GM12878 (cell line): ENCODE data around the genes ZNG1A and DMRT3.

- RAMPAGE, long total RNA: no peak
- RRBS, 2 experiments: no CpG with 5 or more reads among the region's 7 CpGs
CAGE:
- cytosol, long polyA minus RNA: no peak
- cytosol, long polyA plus RNA: no peak
- long polyA plus RNA: no peak
- nucleolus, long total RNA: no peak
- nucleus, long polyA plus RNA: no peak
- nucleus, long total RNA: no peak
These were observed 33.6 kb upstream of the WASHC1 start for GRCh38 chr9:62871-63276.

DNA sequence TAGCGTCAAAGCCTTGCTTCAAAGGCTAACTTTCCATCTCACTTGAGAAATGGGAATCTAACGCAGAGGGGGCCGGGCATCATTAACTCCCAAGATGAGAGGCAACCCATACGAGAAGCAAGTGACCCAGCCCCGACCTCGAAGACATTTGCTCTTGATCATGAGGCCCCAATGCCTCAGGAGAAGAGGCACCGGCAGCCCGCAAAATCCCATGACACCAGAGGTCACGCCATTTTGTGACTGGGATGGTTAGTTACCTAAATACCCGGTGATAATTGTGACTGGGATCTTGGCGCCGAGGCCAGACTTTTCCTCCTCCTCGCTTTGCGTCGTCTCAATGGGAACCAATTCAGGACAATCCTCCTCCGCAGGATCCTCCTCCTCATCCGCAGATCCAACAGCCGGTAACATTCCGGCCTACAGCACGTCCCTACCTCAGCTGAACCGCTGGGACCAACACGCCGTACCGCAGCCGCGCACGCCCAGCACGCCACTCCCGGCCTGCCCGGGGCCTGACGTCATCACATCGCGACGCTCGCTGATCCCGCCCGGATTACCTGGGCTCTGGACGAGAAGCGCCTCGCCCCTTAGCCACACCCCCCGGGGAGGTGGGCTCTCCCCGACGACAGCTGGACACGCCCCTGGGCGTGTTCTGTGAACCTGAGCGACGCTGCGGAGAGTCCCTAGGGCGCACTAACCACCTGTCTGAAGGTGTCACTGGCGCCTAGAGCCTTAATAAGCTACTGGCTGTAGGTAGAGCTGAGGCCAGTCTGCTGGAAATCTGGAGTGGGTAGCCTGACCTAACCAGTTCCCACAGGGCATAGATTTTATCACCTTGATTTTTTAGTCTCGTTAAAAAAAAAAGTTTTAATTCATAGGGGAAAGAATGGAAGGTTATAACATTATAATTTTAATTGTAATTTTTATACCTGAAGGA, at the start of gene ZNG1A:
TSS of gene ZNG1A (minus strand) at position 498 of the 937 bp plus-strand sequence.
- RAMPAGE, long total RNA: start-site peak on the minus strand centred at position 479 of the sequence, 84 bp wide, 774 and 1,017 reads in 2 replicates
- RRBS, 2 experiments: no CpG with 5 or more reads among the region's 51 CpGs
CAGE:
- cytosol, long polyA minus RNA: no peak
- cytosol, long polyA plus RNA: no peak
- long polyA plus RNA: no peak
- nucleolus, long total RNA: no peak
- nucleus, long polyA plus RNA: no peak
- nucleus, long total RNA: no peak

GRCh38 chr9:215512-215671, 727 bp downstream of the DOCK8 start:
- RAMPAGE, long total RNA: no peak
- RRBS, 2 experiments: no CpG with 5 or more reads among the region's 2 CpGs
CAGE:
- cytosol, long polyA minus RNA: no peak
- cytosol, long polyA plus RNA: no peak
- long polyA plus RNA: no peak
- nucleolus, long total RNA: no peak
- nucleus, long polyA plus RNA: no peak
- nucleus, long total RNA: no peak

- RAMPAGE, long total RNA: no peak
- RRBS, 2 experiments: no CpG with 5 or more reads among the region's 9 CpGs
CAGE:
- cytosol, long polyA minus RNA: no peak
- cytosol, long polyA plus RNA: no peak
- long polyA plus RNA: no peak
- nucleolus, long total RNA: no peak
- nucleus, long polyA plus RNA: no peak
- nucleus, long total RNA: no peak
These were observed 48.2 kb upstream of the KANK1 start for GRCh38 chr9:456210-456839.

DNA sequence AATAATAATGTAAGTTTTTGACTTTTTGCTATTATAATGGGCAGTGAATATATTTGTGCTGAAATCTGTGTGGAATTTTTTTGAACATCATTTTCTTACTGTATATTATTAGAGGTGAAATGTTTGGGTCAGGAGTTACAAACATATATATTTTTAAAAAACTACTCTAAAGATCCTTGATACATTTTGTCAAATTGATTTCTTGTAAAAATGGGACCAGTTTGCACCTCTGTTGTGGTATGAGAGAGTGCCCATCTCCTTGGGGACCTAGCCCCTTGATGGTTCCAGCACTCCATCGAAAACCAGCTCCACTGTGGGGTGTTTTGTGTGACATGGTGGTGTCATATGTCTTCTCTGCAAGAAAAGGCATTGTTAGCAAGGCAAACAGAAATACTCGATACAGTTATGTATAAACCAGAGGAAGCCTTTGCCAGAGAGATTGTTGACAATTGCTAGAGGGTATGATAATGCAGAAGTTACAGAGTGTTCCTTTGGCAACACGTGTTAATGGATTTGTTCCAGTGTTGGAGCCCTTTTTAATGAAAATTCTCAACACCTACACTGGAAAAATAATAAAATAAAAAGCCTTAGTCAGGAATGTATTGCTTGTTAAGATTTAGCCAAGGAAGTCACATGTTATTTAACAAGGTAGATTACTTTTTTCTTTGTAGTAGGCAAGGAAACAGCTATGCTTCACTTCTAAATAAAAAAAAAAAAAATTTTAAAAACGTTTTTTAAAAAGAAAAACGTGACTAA, 66.5 kb downstream of the KANK1 start:
- RAMPAGE, long total RNA: no peak
- RRBS, 2 experiments: no CpG with 5 or more reads among the region's 5 CpGs
CAGE:
- cytosol, long polyA minus RNA: no peak
- cytosol, long polyA plus RNA: no peak
- long polyA plus RNA: no peak
- nucleolus, long total RNA: no peak
- nucleus, long polyA plus RNA: no peak
- nucleus, long total RNA: no peak

DNA sequence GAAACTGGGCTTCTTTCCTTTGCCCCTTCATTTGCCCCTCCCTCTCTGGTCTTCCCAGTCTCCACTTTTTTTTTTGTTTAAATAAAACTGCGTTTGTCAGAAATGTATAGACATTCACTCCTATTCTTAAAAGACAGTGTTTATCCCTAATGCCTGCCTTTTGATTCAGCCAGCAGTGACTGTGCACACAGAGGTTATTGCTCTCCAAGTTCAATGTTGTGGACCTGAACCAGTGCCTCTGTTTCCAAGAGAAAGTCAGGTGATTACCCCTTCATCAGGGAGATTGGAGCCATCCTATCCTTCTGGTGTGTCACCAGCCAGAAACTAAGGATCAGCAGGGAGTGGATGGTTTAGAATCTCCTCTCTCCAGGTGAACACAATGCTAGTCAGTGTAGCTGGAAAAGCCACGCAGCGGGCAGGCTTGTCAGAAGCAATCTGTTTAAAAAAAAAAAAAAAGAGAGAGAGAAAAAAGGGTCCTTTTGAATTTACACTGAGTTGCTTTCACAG, 167.5 kb upstream of the DMRT1 start:
- RAMPAGE, long total RNA: no peak
- RRBS, 2 experiments: no CpG with 5 or more reads among the region's 3 CpGs
CAGE:
- cytosol, long polyA minus RNA: no peak
- cytosol, long polyA plus RNA: no peak
- long polyA plus RNA: no peak
- nucleolus, long total RNA: no peak
- nucleus, long polyA plus RNA: no peak
- nucleus, long total RNA: no peak

- RAMPAGE, long total RNA: no peak
- RRBS, 2 experiments: no CpG with 5 or more reads among the region's 1 CpG
CAGE:
- cytosol, long polyA minus RNA: no peak
- cytosol, long polyA plus RNA: no peak
- long polyA plus RNA: no peak
- nucleolus, long total RNA: no peak
- nucleus, long polyA plus RNA: no peak
- nucleus, long total RNA: no peak
These were observed 147.5 kb upstream of the DMRT1 start for GRCh38 chr9:693956-694413.

DNA sequence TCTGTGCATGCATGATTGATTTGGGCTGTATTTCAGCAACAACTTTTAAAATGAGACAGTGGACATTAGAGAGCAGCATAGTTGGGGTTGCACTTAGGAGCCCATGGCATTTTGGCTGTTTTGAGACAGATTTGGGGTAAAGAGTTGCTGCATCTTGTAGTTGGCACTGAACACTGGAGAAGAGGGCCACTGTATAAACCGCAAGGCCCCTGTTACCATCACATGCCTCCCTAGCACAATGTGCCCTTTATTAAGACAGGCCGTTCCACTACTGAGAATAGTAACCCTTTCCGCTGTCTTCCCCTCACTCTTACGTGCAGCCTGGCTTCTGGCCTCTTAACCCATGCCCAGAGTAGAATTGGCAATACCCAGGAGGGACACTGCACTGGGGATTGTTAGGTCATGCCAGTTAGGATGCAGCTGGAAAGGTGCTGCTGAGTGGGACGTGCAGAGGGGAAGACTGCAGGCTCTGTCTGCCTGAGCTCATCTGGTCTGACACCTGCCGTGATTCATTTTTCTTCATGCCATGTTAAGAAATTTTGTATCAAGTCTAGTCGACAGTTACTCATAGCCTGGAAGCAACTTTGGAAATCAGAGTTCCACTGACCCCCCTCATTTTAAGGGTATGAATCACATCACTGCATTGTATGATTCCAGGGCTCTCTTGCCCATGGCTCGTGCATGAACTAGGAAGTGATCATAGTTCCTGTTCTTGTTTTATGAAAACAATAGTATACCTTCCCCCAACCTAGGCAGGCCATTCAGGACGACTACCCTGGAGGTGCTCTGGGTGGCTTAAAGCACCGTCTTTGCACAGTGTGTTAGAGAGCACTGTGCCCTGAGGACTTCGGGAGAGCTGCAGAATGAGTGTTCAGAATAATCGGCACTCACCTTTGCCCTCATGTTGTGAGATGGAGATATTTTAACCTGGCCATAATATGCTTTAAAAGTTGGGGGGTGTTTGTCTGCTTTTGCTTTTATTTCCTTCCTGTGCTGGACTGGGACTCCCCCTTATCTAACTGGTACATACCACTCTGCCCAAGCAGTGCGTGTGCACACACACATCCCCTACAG, 146.7 kb upstream of the DMRT1 start:
- RAMPAGE, long total RNA: no peak
- RRBS, 2 experiments: no CpG with 5 or more reads among the region's 13 CpGs
CAGE:
- cytosol, long polyA minus RNA: no peak
- cytosol, long polyA plus RNA: no peak
- long polyA plus RNA: no peak
- nucleolus, long total RNA: no peak
- nucleus, long polyA plus RNA: no peak
- nucleus, long total RNA: no peak

- RAMPAGE, long total RNA: no peak
- RRBS, 2 experiments: no CpG with 5 or more reads among the region's 7 CpGs
CAGE:
- cytosol, long polyA minus RNA: no peak
- cytosol, long polyA plus RNA: no peak
- long polyA plus RNA: no peak
- nucleolus, long total RNA: no peak
- nucleus, long polyA plus RNA: no peak
- nucleus, long total RNA: no peak
These were observed 23.3 kb upstream of the DMRT1 start for GRCh38 chr9:818071-818687.

DNA sequence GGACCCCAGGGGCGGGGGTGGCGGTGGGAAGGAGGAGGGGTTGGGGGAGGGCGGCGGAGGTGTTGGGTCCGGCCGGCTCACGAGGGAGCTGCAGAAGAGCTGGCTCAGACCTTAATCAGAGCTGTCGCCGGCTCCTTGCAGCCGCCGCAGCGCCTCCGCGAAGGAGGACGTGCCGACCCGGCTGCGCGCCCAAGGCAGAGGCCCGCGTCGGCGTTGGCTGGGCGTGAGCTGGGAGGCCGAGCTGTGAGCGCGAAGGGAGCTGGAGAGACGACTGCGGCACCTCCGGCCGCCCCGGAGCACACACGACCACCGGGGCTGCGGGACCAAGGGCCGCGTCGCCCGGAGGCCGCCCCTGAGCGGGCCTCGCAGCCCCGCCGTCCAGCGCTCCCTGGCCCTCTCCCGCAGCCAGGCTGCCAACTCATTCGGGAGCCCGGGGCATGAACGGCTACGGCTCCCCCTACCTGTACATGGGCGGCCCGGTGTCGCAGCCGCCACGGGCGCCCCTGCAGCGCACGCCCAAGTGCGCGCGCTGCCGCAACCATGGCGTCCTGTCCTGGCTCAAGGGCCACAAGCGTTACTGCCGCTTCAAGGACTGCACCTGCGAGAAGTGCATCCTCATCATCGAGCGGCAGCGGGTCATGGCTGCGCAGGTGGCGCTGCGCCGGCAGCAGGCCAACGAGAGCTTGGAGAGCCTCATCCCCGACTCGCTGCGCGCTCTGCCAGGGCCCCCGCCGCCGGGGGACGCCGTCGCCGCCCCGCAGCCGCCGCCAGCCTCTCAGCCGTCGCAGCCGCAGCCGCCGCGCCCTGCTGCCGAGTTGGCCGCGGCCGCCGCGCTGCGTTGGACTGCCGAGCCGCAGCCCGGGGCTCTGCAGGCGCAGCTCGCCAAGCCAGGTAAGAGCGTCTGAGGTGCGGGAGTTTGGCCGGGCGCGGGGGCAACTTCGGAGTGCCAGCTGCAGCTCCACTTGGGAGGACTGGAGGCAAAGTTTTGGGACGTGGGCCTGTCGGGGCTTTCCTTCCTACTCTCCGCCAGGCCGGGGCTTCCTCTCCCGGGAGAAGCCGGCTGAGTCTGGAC, at the start of gene DMRT3:
TSS of gene DMRT3 (plus strand) at position 91 of the 1,072 bp plus-strand sequence.
- RAMPAGE, long total RNA: no peak
- RRBS, 2 experiments: 9 to 25% methylated on average over 38 to 52 of the region's 118 CpGs
CAGE:
- cytosol, long polyA minus RNA: no peak
- cytosol, long polyA plus RNA: no peak
- long polyA plus RNA: no peak
- nucleolus, long total RNA: no peak
- nucleus, long polyA plus RNA: no peak
- nucleus, long total RNA: no peak

DNA sequence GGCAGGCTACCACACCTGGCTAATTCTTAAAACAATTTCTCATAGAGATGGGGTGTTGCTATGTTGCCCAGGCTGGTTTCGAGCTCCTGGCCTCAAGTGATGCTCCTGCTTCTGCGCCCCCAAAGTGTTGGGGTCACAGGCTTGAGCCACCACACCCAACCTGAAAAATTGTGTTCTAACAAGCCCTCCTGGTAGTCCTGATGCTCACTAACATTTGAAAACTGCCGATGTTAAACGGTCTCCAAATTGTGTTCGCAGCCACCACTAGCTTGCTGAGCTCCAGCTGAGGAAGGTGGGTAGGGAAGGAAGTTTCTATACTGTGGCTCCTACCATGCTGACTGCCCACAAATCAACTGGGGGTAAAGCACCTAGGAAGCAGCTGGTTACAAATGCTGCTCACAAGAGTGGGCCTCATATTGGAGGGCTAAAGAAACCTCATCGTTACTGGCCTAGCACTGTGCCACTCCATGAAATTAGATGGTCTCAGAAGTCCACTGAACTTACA, 34.4 kb downstream of the DMRT3 start:
- RAMPAGE, long total RNA: no peak
- RRBS, 2 experiments: no CpG with 5 or more reads among the region's 6 CpGs
CAGE:
- cytosol, long polyA minus RNA: no peak
- cytosol, long polyA plus RNA: no peak
- long polyA plus RNA: no peak
- nucleolus, long total RNA: no peak
- nucleus, long polyA plus RNA: no peak
- nucleus, long total RNA: no peak

- RAMPAGE, long total RNA: no peak
- RRBS, 2 experiments: no CpG with 5 or more reads among the region's 6 CpGs
CAGE:
- cytosol, long polyA minus RNA: no peak
- cytosol, long polyA plus RNA: no peak
- long polyA plus RNA: no peak
- nucleolus, long total RNA: no peak
- nucleus, long polyA plus RNA: no peak
- nucleus, long total RNA: no peak
These were observed 21.5 kb downstream of the DMRT2 start for GRCh38 chr9:1071497-1072296.

- RAMPAGE, long total RNA: no peak
- RRBS, 2 experiments: no CpG with 5 or more reads among the region's 6 CpGs
CAGE:
- cytosol, long polyA minus RNA: no peak
- cytosol, long polyA plus RNA: no peak
- long polyA plus RNA: no peak
- nucleolus, long total RNA: no peak
- nucleus, long polyA plus RNA: no peak
- nucleus, long total RNA: no peak
These were observed 9.9 kb downstream of the SMARCA2 start for GRCh38 chr9:2024851-2025697.

DNA sequence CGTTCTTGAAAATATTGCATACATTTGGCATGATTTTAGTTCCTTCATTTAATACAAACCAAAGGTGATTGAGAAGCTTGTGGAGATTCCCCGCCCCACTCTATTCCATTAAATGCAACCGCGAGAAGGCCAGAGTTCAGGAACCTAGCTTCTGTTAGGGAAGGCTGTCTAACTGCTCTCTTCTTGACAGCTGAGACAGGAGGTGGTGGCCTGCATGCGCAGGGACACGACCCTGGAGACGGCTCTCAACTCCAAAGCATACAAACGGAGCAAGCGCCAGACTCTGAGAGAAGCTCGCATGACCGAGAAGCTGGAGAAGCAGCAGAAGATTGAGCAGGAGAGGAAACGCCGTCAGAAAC, 41.3 kb downstream of the SMARCA2 start:
- RAMPAGE, long total RNA: no peak
- RRBS, 2 experiments: no CpG with 5 or more reads among the region's 13 CpGs
CAGE:
- cytosol, long polyA minus RNA: no peak
- cytosol, long polyA plus RNA: no peak
- long polyA plus RNA: no peak
- nucleolus, long total RNA: no peak
- nucleus, long polyA plus RNA: no peak
- nucleus, long total RNA: no peak

GRCh38 chr9:2058240-2058455, 43.0 kb downstream of the SMARCA2 start:
- RAMPAGE, long total RNA: no peak
- RRBS, 2 experiments: no CpG with 5 or more reads among the region's 4 CpGs
CAGE:
- cytosol, long polyA minus RNA: no peak
- cytosol, long polyA plus RNA: no peak
- long polyA plus RNA: no peak
- nucleolus, long total RNA: start-site peak on the plus strand at chr9:2058316-2058332, 47 reads
- nucleus, long polyA plus RNA: no peak
- nucleus, long total RNA: no peak

- RAMPAGE, long total RNA: no peak
- RRBS, 2 experiments: no CpG with 5 or more reads among the region's 6 CpGs
CAGE:
- cytosol, long polyA minus RNA: no peak
- cytosol, long polyA plus RNA: no peak
- long polyA plus RNA: no peak
- nucleolus, long total RNA: no peak
- nucleus, long polyA plus RNA: no peak
- nucleus, long total RNA: no peak
These were observed 92.9 kb downstream of the SMARCA2 start for GRCh38 chr9:2107938-2108617.

GRCh38 chr9:2227430-2227890, 212.3 kb downstream of the SMARCA2 start:
- RAMPAGE, long total RNA: no peak
- RRBS, 2 experiments: no CpG with 5 or more reads among the region's 3 CpGs
CAGE:
- cytosol, long polyA minus RNA: no peak
- cytosol, long polyA plus RNA: no peak
- long polyA plus RNA: no peak
- nucleolus, long total RNA: no peak
- nucleus, long polyA plus RNA: no peak
- nucleus, long total RNA: no peak

GRCh38 chr9:2241851-2242668, 226.9 kb downstream of the SMARCA2 start:
- RAMPAGE, long total RNA: no peak
- RRBS, 2 experiments: under 1 to 3% methylated on average over 11 of the region's 35 CpGs
CAGE:
- cytosol, long polyA minus RNA: no peak
- cytosol, long polyA plus RNA: no peak
- long polyA plus RNA: no peak
- nucleolus, long total RNA: no peak
- nucleus, long polyA plus RNA: no peak
- nucleus, long total RNA: no peak

GRCh38 chr9:2242669-2243414, 227.7 kb downstream of the SMARCA2 start:
- RAMPAGE, long total RNA: no peak
- RRBS, 2 experiments: no CpG with 5 or more reads among the region's 15 CpGs
CAGE:
- cytosol, long polyA minus RNA: no peak
- cytosol, long polyA plus RNA: no peak
- long polyA plus RNA: no peak
- nucleolus, long total RNA: no peak
- nucleus, long polyA plus RNA: no peak
- nucleus, long total RNA: no peak

DNA sequence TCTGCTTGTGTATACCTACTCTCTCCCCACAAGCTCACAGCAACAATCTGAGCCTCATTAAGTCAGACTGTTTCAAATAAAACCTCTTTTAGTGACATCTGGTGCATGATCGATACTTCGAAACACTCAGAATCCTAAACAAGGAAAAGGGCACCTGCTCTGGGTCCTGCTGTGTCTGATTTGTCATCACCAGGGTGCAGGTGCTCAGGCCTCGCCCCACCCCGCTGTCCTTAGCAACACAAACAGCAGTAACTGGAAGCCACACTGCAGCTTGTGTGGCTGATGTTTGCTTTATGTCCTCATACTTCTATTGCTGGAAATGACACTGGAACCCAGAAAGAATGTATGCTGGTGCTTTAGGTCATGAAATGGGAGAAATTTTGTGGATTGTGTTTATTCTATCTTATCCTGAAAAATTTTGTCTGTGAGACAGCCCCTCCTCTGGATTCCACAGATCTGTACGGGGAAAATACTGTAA, 284.0 kb downstream of the SMARCA2 start:
- RAMPAGE, long total RNA: no peak
- RRBS, 2 experiments: no CpG with 5 or more reads among the region's 5 CpGs
CAGE:
- cytosol, long polyA minus RNA: no peak
- cytosol, long polyA plus RNA: no peak
- long polyA plus RNA: no peak
- nucleolus, long total RNA: no peak
- nucleus, long polyA plus RNA: no peak
- nucleus, long total RNA: no peak